Gastrocnemius medialis (tissue), 3 donors: ENCODE results near the genes USP50, GLDN and TMOD2.

DNA sequence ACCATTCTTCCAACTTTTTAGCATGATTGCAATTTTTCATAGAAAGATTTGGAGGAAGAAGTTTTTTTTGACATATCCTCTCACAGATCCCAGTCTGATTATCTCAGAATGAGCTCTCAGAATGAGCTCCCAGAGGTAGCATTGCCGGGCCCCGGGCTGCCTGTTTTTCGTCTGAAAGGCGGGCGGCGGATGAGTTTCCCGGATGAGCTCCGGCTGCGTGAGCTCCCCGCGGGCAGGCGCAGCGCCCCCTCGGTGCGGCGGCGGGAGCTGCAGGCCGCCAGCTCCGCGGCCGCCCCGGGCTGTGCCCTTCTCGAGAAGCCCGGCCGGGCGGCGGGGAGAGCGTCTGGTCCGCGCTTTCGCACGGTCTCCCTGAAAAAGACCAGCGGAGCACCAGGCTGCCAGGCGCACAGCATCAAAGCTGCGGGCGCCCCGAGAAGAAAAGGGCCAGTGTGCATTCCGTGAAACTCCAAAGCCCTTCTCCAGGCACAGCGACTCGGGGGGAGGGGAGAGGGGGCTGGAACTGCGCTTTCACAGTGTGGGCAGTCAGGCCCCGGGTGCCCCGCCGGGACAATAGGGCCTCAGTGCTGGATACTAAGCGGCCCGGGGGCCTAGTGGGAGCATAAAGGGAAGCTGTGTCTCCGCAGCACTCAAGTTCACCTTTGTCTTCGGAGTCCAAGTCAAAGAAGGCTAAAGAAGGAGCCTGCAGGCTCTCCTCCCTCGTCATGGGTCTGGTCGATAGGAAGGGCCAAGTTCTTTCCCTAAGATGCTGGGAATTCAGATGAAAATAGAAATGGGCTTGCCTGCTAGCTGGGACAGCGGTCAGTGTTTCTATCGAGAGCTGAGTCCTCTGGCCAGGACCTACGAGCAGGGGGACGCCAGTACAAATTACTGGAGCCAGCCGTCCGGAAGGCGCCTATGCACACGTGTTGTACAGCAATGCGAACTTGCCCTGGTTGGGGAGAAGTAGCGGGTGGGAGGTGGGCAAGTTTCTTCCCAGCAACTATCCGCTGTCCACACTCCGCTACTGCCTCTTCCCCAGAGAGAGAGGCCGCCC lies 12.3 kb upstream of the SHC4 start:
- PRO-cap: no peak
- RAMPAGE, long total RNA, 3 experiments: no peak in any of the 3 experiments

DNA sequence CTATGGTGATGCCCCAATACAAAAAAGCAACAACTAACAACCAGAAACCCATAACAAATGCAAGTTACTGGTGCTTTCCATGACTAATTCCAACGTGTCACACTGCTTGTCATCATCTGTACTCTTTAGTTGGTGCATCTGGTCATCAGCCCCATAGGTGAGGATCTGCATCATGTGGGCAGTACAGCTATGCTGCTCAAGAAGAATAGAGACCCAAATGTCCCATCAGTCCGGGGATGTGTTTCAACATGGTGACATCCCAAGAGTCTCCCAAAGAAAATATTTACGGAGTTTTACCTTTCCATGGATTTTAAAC lies 52.8 kb downstream of the ATP8B4 start:
- PRO-cap: no peak
- RAMPAGE, long total RNA, 3 experiments: no peak in any of the 3 experiments

DNA sequence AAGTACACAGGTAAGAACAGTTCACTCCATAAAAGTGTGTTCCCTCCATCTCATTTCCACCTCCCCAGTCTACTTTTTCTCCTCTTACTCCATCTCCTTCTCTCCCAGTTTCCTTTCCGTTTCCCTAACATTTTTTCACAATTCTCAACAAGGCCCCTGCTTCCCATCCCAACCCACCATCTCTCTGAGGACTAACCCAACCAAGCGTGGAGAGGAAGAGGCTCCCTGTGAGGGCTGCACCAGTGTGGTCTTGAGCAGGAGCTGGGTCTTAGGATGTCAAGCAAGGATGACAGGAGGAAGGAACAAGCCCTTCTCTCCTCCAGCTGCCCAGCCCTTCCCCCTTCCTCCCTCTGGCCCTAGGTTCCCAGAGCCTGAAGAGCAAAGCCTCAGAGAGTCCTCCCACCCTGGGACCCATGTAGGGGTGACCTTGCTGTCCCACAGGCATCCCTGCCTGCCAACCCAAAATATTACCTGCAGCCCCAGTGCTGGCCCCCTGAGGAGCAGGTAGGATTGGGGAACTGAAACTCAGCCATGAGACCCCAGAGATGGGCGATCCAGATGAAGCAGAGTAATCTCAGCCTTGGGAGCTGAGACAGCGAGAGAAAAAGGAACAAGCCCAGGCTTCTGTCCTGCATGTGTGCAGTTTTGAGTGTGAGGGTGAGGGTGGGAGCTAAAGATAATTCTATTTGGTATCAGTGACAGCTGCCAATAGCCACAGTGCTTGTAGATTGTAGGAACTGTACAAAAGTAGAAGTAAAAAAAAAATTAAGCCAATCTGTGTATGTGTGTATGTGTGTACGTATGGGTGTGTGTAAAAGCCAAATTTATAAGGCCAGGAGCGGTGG lies 6.1 kb downstream of the ATP8B4 start:
- PRO-cap: no peak
- RAMPAGE, long total RNA, 3 experiments: start-site peak on the minus strand in 2 of 3 experiments, centred at positions 615 to 617 of the sequence, 7 reads per replicate

GRCh38 chr15:50183163-50183999 lies 1.4 kb downstream of the SLC27A2 start:
- PRO-cap: no peak
- RAMPAGE, long total RNA, 3 experiments: no peak in any of the 3 experiments

DNA sequence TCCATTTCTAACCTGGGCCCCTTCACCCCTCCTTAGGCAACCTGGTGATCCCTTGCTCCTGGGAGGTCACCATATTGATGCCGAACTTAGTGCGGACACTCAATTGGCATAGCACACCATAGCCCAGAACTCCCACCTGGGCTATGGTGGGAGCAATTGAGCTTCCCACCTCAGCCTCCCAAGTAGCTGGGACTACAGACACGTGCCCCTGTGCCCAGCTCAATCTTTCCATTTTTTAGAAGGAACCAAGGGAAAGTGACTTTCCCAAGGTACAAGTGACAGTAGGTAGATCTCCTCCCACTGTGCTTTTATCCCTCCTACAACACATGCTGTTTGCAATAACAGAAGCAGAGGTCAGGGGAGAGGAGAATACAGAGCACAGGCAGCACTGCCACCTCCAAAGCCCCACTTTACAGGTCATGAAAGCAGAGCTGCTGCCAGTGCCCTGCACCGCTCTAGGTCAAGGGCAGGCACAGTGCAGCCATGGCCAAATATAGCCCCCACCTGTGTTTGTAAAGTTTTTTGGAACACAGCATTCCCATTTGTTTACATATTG lies 20.7 kb downstream of the HDC start:
- PRO-cap: no peak
- RAMPAGE, long total RNA, 3 experiments: no peak in any of the 3 experiments

GRCh38 chr15:50247769-50248274 lies 17.7 kb downstream of the HDC start:
- PRO-cap: no peak
- RAMPAGE, long total RNA, 3 experiments: no peak in any of the 3 experiments

GRCh38 chr15:50353860-50354629 lies 953 bp downstream of the GABPB1 start:
- PRO-cap: bidirectional peak, plus-strand start at chr15:50354244, minus-strand start at chr15:50353920
- RAMPAGE, long total RNA, 3 experiments: no peak in any of the 3 experiments

DNA sequence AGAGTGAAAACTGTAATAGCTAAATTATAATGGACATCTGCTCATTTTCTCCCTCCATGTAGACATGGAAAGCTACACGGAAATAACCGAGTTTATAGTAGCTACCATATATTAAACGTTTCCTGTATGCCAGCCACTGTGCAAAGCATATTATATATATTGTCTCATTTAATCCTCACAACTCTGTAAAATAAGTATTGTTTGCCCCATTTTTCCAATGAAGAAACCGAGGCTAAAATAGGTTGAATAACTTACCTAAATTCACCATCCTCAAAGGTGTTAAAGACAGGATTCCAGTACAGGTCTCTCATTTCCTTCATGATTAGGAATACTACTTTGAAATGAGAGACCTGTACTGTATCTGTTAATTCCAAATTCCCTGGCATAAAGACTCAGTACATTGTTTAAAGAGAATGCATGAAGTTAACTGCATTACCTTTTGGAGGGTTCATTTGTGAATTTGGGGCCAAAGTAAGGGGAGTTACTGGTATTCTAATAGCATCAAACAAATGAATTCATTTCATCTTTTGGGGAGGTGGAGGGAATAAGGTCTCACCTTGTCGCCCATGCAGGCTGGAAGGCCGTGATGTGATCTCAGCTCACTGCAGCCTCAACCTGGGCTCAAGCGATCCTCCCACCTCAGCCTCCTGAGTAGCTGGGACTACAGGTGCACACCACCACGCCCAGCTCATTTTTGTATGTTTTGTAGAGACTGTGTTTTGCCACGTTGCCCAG lies 5.2 kb upstream of the GABPB1 start:
- PRO-cap: no peak
- RAMPAGE, long total RNA, 3 experiments: no peak in any of the 3 experiments

DNA sequence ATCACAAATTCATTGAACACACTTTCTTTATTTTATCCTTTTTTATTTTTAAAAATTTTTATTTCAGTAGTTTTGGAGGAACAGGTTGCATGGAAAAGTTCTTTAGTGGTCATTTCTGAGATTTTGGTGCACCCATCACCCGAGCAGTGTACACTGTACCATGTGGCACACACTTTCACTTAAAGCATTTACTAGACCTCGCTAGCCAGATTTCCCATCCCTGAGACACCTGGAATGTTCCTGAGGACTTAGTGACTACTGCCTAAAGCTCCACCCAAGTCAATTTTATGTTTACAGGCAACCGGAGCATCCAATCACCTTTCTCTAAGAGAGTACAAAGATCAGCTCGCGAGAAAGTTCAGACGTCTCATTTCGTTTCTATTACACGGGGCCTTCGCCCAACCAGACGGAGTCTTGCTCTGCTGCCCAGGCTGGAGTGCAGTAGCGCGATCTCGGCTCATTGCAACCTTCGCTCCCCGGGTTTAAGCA lies 937 bp upstream of the USP8 start:
- PRO-cap: no peak
- RAMPAGE, long total RNA, 3 experiments: no peak in any of the 3 experiments

DNA sequence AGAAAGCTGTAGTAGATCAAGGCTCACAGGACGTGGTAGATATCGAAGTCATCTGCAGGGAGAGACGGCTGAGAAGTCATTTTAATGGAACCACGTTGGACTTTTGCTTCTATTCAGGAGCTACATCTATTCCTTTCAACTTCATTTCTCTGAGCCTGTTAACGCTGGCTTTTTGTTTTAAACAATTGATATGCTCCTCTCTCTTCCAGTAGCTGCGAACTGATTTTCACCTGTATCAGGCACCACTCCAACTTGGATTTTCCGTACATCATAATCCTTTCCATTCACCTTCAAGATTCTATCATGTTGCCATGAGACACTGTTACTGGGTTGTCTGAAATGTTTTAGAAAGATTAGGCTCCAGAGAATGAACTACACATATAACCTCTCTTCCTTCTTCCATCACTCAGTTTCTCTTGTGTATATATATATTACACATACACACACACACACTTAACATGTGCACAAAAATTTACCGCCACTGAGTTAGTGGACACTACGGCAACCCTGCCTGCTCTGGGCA lies at the start of gene USP50:
Gene USP50 (minus strand): TSS at position 221 of the 523 bp plus-strand sequence.
- PRO-cap: no peak
- RAMPAGE, long total RNA, 3 experiments: no peak in any of the 3 experiments

GRCh38 chr15:50574394-50575153 lies 28.1 kb upstream of the USP50 start:
- PRO-cap: no peak
- RAMPAGE, long total RNA, 3 experiments: no peak in any of the 3 experiments

DNA sequence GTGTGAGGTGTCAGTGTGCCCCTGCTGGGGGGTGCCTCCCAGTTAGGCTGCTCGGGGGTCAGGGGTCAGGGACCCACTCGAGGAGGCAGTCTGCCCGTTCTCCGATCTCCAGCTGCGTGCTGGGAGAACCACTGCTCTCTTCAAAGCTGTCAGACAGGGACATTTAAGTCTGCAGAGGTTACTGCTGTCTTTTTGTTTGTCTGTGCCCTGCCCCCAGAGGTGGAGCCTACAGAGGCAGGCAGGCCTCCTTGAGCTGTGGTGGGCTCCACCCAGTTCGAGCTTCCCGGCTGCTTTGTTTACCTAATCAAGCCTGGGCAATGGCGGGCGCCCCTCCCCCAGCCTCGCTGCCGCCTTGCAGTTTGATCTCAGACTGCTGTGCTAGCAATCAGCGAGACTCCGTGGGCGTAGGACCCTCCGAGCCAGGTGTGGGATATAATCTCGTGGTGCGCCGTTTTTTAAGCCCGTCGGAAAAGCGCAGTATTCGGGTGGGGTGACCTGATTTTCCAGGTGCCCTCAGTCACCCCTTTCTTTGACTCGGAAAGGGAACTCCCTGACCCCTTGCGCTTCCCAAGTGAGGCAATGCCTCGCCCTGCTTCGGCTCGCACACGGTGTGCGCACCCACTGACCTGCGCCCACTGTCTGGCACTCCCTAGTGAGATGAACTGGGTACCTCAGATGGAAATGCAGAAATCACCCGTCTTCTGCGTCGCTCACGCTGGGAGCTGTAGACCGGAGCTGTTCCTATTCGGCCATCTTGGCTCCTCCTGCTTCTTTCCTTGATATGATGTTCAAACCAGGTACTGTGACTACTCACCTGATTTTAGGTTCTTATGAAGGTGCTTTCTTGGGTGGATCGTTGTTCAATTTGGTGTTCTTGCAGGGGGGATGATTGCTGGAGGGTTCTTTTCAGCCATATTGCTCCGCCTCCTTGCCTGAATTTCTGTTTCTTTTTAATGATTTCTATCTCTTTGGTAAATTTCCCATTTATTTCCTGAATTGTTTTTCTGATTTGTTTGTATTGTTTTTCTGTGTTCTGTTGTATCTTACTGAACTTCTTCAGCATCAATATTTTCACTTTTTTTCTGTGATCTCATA lies 57.5 kb downstream of the TNFAIP8L3 start:
- PRO-cap: no peak
- RAMPAGE, long total RNA, 3 experiments: no peak in any of the 3 experiments

GRCh38 chr15:51075130-51075882 lies 19.4 kb downstream of the TNFAIP8L3 start:
- PRO-cap: no peak
- RAMPAGE, long total RNA, 3 experiments: no peak in any of the 3 experiments

GRCh38 chr15:51341139-51342163 lies at the start of gene GLDN:
TSS of gene GLDN (plus strand) at chr15:51341655.
- PRO-cap: no peak
- RAMPAGE, long total RNA, 3 experiments: no peak in any of the 3 experiments

DNA sequence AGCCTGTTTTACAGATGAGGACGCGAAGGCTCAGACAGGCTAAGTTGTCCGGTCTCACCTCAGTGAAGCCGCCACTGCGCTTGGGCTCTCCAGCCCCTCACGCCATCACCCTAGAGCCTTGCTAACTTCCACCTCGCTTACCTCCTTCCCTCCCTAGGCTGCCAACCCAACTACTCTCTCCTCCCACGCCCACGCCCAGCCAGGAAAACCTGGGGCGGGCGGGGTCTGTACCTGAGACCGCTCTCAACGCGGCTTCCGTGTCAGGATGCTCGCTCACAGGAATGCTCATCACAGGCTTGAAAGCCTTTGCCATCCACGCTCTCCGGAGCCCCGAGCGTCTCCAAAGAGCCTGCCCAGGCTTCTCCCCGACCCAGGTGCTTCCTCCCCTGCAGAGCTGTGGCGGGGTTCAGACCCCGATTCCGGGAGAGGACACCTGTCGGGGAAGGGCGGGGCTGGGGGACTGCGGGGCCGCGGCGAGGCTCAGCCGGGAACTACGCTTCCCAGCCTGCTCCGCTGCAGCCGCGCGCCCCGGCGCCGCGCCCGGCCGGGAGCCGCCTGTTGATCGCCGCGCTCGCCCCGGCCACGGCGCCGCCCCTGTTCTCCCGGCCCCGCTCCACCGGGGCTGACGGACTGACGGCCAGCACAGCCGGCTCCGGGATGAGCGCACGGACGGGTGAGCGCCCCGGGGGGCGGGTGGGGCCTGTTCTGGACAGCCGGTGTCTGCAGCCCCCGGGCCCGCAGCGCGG lies at the start of gene TMOD2:
Gene TMOD2 (plus strand): TSS at position 558 of the 746 bp plus-strand sequence.
- PRO-cap: no peak
- RAMPAGE, long total RNA, 3 experiments: start-site peak on the plus strand in 2 of 3 experiments, centred at positions 578 to 583 of the sequence, 55 to 56 reads per replicate

DNA sequence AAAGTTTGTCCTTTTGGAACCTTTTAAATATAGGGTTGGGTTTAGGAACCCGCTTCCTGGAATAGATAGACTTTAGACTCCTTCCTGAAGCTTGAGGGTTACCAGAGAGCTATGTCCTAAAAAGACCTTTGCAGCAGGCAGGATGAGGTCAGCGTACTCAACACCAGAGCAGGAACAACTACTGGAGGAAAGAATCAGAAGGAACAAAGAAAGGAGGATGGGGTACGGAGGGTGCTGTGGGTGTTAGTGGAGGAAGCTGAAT lies 9.9 kb upstream of the LEO1 start:
- PRO-cap: no peak
- RAMPAGE, long total RNA, 3 experiments: no peak in any of the 3 experiments

GRCh38 chr15:52093331-52094522 lies 18.8 kb downstream of the BCL2L10 start:
- PRO-cap: no peak
- RAMPAGE, long total RNA, 3 experiments: no peak in any of the 3 experiments

DNA sequence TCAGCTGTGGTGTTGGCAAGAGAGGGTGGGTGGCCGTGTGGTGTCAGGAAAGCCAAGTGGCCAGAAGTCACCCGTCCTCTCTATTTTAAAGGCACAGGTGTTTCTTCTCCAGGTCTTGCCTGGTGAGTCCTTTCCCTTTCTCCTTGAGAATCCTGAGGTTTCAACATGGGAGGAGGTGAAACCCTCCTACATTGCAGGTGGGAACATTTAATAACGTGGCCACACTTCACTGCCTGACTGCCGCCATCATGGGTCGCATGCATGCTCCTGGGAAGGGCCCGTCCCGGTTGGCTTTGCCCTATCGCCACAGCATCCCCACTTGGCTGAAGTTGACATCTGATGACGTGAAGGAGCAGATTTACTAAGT lies 17.5 kb downstream of the BCL2L10 start:
- PRO-cap: no peak
- RAMPAGE, long total RNA, 3 experiments: no peak in any of the 3 experiments

DNA sequence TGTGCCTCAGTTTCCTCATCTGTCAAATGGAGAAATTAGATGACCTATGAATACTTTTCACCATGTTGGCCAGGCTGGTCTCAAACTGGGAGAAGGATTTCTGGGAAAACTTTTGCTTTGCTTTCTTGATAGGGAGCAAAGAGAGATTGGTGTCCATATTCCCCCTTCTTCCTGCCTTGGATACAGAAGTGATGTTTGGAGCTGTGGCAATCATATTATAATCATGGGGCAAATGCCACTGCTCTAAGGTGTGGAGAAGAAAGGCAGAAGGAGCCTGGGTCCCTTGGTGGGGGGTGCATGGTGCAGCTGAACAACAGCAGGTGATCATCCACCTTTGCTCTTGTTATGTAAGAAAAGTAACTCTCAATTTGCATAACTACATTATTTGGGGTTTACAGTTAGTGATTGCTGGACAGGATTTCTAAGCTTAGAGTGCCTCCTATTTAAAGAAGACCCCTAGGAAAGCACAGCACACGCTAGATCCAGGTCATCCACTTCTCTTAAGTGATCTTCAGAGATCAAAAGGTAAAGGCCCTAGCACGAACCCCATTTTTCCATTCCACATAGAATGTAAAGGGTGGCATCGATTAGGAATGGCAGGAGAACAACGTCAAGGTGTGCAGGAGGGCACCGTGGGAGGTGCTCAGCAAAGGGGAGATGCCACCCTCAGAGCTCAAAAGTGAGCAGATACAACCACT lies 12.8 kb downstream of the GNB5 start:
- PRO-cap: no peak
- RAMPAGE, long total RNA, 3 experiments: no peak in any of the 3 experiments

GRCh38 chr15:52179150-52180203 lies 11.7 kb downstream of the GNB5 start:
- PRO-cap: bidirectional peak, plus-strand start at chr15:52179505, minus-strand start at chr15:52179366; bidirectional peak, plus-strand start at chr15:52179999, minus-strand start at chr15:52179923
- RAMPAGE, long total RNA, 3 experiments: start-site peak on the minus strand in 2 of 3 experiments, at chr15:52179935-52179969 at its widest, 21 to 22 reads per replicate